ENCODE measurements around the gene FNBP1.

DNA sequence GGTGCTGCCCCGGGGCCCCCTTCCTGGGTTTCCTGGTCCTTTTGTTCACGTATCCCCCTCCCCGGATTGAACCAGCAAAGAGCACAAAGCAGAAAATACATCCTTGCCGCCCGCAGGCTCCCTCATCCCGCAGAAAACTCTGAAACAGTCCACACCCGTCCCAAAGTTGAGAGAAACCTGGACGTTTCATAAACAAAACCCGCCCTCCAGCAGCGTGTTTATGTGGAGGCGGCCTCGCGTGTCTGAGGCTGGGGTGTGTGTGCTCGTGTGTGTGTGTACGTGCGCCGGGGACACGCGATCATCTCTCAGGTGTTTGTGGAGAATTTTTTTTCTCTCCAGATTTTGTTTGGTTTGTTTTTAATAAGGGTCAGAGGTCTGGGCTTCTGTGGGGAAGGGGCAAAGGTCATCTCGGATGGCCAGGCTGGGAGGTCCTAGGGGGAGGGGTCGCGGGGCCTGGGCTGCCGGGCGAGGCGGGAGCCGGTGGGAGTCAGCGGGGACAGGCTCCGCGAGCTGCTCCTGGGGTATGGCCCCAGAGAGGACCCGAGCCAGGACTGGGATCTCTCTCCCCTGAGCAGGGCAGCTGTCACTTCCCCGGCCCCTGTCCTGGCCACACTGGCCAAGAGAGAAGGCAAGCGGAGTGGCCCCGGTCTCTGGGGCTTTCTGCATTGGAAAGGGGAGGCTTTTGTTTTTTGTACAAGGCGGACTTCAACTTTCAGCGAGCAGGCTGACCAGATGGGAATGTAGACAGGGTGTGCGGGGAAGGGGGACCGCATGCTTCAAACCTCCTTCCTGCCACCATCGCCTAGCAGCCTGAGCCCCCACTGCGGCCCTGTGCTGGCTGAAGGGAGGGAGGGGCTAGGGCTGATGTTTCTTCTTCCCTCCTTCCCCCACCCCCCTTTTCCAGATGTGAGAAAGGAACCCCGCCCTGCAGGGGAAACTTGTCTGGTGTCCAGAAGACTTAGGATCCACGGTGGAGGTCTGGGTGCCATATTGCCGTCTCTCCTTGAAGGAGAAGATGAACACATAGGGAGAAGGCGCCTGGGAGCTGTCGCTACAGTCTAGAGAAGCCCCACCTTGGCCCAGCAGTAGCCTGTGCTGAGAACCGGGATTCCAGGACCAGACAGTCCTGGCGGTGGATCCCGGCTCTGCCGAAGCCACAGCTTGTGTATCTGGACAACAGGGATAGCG lies 206.2 kb downstream of the C9orf50 start:
- PRO-cap, result bidirectional peak, plus-strand start at position 272 of the sequence, minus-strand start at position 141 of the sequence

DNA sequence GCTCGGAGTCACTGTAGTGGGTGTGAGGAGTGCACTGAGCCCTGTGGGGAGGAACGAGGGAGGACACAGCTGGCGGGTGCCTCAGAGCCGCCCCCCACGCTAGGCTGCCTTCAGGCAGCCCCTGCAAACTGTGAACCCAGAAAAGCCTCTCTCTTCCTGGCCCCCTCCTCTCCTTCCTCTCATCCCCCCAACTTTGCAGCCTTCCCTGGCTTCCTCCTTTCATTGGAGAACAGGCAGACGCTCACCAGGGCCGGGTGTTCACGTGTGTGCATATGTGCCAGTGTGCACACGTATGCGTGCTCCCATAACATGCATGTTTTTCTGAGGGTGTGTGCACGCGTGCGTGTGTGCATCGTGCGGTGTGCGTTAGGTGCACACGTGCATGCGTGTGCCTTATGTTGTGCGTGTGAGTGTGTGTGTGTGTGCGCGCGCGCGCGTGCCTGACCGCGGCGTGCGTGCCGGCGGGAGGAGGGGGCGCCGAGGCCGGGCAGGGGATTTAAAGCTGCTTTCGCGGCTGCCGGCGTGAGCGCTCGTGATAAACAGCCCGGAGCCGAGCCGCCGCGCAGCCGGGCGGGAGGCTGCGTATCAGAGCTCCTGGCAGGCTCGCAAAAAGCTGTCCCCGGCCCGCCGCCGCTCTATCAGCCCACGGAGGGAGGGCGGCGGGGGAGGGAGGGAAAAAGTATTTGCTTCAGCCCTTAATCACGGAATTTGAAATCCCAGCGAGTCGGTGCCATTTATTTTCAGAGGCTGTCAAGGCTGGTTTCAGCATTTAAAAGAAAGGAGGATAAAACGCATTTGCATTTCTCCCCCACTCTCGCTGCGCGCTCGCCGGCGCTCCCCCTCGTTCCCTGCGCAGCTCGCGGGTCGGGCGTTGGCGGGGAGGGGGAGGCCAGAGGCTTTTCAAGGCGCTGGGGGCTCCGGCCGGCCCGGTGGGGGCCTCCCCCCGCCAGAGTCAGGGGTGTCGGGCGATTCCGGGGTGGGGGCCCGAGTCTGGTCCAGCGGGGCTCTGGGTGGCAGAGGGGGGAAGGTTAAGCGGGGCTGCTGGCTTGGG lies 184.0 kb downstream of the C9orf50 start:
- PRO-cap, result unidirectional peak, plus-strand start at position 458 of the sequence

- PRO-cap, result no peak
Observed at GRCh38 chr9:129437701-129438301, 183.1 kb downstream of the C9orf50 start.

DNA sequence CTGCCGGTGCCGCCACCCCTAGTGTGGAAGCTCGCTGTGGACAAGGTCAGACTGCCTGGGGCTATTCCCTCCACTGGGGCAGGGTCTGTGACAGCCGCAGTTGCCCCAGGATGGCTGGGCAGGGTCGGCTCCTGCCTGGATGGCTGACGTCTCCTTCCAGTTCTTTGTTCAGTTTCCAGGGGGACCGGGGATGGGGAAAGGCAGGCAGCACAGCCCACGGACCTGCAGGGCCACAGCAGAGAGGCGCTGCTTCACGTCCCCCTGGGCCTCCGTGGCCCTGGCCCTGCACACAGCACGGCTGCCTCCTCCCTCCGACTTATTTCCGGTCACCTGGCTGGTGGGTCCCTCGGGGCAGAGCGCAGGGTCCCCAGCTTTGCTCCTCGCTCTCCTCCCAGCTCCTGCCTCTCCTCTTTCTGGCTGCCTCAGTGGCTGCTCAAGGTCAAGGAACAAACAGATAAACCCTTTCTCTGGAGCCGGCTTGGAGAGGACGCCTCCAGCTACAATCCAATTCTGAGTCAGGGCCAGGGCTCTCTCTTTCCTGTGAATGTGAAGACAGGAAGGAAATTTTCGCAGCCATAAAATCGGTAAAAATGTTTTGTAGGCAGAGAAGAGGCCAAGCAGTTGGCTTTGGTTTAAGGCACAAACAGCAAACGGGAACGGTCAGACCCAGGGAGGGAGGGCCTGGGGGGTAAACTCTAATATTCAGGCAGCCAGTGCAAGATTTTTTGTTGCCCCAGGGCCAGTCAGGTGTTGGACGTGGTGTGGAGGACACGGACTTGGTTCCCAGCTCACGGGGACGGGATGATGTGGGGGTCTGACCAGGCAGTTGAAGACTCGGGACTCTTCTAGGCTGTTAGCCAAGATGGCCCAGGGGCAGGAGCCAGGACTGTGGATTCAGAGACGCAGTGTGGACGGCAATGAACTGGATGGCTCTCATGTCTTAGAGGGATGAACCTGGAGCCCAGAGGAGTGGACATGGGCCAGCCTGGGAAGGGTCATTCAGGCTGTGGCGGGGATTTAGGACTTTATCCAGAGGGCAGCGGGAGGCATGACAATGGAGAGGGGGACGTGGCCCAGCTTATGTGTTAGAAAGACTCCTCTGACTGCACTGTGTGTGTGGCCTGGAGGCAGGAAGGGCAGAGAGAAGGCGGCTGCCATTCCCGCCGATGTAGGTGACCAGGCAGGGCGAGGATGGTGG lies 169.4 kb downstream of the C9orf50 start:
- PRO-cap, result no peak

- PRO-cap, result no peak
Observed at GRCh38 chr9:129473628-129474394, 147.1 kb downstream of the C9orf50 start.

DNA sequence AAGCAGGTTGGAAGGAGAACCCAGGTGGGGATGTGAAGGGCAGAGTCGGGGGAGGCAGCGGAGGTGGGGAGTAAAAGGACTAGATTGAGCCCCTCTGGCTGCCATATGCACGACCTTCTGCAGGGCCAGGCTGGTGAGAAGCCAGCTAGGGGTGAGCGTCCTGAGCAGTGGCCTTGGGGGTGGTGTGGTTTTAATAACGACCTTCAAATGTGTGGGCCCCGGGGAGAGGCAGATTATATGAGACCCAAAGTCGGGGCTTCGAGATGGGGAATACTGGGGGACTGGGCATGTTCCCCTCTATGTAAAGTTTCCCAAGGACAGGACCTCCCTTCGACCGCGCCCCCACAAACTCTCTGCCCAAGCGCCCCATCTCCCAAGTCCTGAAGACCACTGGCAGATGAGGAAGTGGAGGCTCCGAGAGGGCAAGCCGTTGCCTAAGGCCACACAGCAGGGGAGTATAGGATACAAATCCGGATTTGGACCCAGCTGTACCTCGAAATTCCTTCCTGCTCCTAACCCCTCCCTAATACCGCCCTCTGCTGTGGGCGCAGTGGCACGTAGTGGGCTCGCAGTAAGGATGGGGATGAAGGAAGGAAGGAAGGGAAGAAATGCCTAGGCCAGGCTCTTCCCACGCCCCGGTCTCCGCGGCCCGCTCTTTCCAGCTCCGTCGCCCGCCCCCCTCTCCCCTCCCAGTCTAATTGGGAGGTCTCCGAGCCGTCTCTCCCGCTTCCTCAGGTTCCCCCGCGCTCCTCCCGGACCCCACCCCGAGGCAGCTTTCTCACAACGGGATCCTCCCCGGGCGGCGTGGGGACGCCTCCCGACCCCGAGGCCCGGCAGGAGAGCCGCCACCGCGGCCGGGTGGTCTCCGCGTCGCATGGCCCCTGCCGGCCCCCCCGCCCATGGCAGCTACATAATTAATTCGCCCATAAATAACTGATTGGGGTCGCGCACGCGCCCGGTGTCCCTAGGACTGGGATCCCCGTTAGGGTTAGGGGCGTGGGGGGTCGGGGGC lies 139.1 kb downstream of the C9orf50 start:
- PRO-cap, result no peak

DNA sequence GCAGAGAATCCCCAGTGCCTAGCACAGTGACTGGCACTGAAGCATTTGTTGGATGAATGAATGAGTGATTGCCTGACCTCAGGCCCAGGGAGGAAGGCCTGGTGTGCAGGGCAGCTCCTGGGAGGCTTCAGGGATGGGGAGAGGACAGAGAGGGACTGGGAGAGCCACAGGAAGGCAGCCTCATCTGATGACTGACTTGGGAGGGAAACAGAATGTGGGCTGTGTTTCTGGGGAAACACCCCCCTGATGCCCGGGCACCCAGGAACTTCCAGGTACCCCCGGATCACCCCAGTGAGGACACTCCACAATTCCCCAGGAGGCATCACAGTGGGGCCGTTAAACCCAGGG lies 133.6 kb downstream of the C9orf50 start:
- PRO-cap, result no peak

DNA sequence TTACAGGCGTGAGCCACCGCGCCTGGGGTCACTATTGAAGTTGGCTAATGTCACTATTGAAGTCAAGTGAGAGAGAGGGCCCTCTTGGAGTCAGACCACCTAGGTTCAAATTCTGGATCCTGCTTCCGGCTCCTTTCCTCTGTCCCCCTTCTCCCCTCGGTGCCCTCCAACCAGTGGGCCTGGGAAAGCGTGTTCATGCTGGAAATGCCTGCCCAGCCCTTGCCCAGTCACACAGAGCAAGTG lies 131.4 kb downstream of the C9orf50 start:
- PRO-cap, result no peak

- PRO-cap, result unidirectional peak, plus-strand start at chr9:129505264
Observed at GRCh38 chr9:129504806-129505832, 115.8 kb downstream of the C9orf50 start.

DNA sequence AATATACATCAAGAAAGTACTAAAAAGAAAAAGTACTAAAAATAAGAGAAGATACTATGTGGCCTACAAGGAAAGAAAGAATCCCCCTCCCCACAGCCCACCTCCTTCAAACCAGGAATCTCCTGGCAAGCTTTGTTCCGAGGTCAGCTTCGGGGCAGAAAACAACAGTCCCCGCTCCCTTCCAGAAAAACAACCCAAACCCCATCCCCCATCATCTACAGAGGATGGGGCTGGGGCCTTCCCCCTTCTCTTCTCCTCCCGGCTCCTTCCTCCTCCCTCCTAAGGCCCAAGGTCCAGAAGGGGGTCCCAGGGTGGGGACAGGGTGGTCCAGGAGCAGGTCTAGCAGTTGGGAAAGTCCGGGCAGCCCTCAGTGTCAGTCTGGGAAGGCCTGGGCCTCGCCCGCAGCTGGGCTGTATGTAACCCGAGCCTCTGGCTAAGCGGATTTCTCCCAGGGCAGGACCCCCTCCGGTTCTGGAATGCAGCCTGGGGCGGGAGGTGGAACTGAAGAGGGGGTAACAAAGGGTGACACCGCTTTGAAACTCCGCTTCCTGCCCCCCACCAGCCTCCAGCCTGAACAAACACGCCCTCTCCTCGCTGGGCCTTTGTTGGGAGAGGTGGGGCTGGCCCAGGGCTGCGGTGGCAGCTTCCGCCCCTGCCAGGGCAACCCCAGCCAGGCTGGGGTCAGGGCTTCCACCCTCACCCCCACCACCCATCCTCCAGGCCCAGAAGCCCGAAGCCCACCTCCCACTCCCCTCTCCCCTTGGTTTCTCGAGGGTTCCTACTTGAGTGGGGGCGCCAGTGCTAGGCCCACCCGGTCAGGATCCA lies 63.6 kb downstream of the C9orf50 start:
- PRO-cap, result no peak

DNA sequence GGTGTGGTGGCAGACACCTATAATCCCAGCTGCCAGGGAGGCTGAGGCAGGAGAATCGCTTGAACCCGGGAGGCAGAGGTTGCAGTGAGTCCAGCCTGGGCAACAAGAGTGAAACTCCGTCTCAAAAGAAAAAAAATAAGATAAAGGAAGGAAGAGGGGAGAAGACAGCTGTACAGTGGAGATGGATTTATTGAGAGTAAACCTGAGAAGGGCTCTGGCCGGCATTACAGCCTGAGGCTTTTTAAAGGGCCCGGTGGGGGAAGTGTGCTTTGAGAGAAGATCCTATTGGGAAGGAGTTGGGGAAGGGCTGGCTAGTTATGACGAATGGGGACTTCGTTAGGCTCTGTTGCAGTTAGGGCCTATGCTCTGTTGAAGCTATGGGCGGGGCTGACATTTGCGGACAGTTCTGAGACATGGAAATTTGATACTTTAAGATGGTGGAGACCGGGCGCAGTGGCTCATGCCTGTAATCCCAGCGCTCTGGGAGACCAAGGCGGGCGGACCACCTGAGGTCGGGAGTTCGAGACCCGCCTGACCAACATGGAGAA lies 33.4 kb downstream of the C9orf50 start:
- PRO-cap, result no peak

DNA sequence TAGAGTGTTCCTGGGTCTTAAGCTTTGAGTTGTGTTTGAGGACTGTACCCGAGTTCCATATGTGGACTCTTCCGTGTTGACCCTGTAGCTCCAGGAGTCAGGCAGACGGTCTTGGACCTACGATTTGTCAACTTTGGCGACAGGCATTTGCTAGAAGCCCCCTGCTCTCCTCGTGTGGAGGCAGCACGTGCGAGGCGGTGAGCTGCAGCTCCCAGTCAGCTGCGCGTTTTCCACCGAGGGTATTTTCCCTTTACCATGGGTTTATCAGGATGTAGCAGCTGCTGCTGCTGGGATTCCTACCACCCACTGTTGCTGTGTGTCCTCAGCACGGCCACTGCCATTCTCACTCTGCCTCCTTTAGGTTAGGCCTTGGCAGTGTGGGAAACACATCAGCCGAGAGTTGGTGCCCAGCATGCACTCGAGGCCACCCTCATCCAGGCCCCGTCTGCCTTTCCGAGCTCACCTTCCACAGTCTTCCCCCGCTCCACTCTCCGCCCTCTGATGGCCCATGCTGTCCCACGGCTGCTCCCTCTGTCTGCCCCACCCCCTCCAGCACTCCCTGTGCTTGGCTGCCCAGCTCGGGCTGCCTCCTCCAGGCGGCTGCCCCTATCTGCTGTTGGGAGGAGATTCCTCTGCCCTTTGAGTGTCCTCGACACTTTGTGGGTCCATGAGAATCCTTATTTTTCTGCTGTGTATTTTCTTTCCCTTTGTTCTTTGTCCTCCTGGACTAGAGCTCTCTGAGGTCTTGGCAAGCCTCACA lies 4.8 kb downstream of the NTMT1 start:
- PRO-cap, result no peak

- PRO-cap, result no peak
Observed at GRCh38 chr9:129812034-129812775, 9.2 kb downstream of the TOR1B start.

- PRO-cap, result no peak
Observed at GRCh38 chr9:129862880-129863575, 27.8 kb downstream of the USP20 start.

DNA sequence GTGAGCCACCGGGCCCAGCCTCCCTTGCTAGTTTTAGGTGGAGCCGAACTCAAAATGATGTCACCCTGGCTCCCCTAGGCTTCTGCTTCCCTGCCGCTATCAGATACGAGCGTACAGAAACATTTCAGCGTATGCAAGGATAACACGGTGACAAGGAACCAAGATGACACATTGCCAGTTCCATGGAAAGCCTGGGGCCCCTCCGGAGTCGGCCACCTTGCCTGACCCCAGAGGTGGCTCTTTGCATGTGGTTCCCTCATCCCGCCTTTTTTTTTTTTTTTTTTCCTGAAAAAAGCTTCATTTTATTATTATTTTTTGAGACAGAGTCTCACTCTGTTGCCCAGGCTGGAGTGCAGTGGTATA lies 47.8 kb downstream of the USP20 start:
- PRO-cap, result no peak

- PRO-cap, result no peak
Observed at GRCh38 chr9:129885082-129885601, 49.9 kb downstream of the USP20 start.

DNA sequence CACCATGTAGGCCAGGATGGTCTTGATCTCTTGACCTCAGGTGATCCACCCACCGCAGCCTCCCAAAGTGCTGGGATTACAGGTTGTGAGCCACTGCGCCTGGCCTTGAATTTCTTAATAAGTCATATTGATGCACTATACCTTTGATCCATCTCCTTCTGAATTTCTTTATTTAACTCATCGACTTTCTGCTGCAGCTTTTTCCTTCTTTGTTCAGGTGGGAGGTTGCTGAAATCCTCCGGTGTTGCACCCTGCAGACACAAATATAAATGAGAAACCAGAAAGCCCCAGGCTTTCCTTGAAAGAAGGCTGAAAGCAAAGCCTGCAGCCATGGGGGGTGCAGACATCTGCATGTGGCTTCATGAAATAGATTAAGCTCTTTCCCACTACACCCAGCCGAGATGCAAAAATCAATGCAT lies 73.5 kb downstream of the USP20 start:
- PRO-cap, result no peak

DNA sequence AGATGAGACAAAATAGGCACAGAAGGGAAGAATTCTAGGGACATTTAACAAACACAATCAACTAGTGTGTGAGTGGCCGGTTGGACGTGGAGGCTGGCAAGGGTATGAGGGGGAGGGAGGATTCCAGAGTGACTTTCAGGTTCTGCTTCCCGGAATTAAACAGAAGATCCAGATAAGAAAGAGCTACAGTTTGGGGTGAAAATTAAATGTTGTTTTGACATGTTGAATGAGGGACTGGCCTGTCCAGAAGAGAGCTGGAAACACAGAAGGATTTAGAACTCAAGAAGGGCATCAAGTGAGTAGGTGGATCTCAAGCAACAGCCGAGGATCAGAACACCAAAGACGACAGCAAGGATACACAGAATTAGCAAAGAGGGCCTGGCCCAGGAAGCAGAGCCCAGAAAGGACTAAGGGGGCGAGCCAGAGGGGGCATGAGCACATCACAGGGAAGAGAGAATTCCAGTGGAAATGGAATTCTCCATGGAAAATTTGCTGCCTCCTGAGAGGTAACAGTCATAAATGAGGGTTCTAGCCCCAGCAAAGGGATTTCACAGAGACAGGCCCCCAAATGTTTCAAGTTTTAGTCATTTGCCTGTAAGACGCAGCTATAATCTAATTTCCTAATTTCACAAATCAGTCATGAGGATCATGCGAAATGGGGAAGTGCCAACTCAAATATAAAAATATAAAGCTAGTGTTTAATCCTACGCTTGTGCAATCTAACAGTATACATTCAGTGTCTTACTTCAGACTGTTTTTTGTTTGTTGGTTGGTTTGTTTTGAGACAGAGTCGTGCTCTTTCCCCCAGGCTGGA lies 46.8 kb downstream of the FNBP1 start:
- PRO-cap, result no peak

- PRO-cap, result no peak
Observed at GRCh38 chr9:130028373-130029731, 14.1 kb downstream of the FNBP1 start.

GRCh38 chr9:130042831-130043929 lies at the start of gene FNBP1:
Gene FNBP1 (minus strand): TSS chr9:130043189.
- PRO-cap, result bidirectional peak, plus-strand start at chr9:130043361, minus-strand start at chr9:130043159